H7 (cell line): ENCODE results near the genes SLC35A3, DPH5, RNPC3 and AMY1C.

DNA sequence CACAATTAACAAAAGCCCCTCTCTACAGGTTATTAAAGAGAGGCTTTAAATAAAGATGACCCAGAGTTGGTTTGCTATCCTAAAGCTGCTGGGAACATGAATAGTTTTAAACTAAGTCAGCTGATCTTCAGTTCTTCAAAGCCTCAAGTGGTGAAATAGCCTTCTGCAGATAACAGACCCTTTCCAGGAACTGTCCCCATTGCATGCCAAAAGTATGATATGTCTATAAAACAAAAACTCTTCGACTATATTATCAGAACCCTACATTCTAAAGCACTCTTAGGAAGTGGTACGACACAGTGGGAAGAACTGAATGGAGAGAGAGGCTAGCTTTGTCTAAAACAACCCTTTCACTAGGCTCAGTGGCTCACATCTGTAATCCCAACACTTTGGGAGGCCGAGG is 2.0 kb upstream of the FRRS1 start:
- RAMPAGE, long total RNA: no peak

DNA sequence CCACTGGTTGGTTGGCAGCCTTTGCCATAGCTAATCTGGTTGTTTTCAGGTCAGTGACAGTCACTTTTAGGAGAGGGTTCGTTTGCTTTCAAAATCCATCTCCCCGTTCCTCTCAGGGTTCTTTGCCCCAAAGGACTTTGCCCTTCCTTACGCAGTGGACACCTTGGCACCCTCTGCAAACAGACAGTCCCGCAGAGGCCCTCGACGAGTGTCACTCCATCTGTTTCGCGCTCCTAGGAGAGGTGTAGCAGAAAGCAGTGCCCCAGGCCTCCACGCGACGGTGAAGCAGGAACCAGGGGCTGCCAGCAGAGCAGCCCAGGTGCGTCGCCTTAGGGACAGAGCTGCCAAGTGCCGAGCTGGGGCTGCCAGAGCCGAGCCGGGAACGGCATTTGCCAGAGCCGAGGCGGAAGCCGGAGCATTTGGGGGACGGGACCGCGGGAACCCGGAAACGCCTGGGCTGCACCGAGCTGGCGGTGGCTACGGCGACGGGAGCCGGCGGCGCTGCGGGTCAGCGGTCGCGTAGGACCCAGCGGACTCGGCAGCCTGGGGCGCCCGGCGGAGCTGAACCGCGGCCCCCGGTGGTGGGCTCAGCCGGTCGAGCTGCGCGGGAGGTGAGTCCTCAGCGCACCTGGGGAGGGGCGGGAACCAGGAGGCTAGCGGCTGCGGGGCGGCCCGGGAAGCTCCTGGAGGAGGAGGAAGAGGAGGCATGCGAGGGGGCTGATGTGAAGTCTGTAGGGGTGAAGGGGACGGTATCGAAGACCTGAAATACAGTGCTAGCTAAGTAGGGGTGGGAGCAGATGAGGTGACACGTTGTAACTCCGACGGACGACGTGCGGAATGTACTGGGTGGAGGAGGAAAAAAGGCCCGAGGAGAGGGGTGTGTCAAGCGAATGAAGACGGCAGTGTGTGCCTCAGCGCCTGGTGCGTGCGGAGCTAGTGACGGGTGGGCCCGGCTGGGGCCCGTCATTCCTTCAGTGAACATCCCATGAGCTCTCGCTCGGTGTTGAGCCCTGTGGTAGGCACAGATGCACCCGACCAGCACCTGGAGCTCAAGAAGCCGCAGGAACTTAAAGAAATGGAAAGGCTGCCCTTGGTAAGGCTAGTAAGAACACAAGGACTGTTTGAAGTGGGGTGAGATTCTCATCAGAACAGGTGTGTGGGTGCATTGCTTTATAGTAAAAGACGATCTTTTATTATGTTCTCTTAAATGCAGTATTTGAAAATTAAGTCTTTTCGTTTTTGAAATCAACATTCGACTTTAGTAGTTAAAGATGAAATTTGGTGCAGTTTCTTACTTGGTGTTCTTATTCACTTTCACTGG is at the start of gene SLC35A3:
Gene SLC35A3 (plus strand): TSS at position 445 of the 1,321 bp plus-strand sequence.
- RAMPAGE, long total RNA: start-site peak on the plus strand centred at position 493 of the sequence, 62 bp wide, 19 reads

- RAMPAGE, long total RNA: no peak
Measured at GRCh38 chr1:100353838-100354541, 1.7 kb downstream of the CDC14A start.

GRCh38 chr1:100357126-100357598 is 4.9 kb downstream of the CDC14A start:
- RAMPAGE, long total RNA: no peak

DNA sequence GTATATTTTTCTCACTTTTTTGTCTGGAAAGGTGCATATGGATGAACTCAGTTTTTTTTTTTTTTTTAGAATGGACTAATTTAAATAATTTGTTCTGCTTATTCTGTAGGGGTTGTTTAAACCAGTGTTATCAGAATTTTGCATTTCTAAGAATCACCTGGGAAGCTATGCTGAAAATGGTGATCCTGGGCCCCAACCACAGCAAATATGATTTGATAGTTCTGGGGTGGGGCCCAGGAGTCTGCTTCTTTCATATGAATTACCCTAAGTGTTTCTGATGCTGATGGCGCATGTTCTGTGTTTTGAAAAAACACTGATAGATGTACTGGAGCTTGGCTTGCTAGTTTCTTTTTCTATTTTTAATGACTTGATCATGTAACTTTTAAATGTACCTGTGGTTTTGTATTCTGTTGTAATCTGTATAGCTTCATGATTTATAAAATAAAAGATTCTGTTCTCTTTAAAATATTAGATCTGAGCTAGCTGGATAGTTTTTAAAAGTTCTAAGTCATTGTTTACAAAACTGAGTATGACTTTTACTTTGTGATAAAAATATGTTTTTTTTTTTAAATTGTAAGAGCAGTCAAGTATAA is 89.4 kb downstream of the CDC14A start:
- RAMPAGE, long total RNA: no peak

- RAMPAGE, long total RNA: no peak
Measured at GRCh38 chr1:100464055-100464747, 73.7 kb upstream of the GPR88 start.

DNA sequence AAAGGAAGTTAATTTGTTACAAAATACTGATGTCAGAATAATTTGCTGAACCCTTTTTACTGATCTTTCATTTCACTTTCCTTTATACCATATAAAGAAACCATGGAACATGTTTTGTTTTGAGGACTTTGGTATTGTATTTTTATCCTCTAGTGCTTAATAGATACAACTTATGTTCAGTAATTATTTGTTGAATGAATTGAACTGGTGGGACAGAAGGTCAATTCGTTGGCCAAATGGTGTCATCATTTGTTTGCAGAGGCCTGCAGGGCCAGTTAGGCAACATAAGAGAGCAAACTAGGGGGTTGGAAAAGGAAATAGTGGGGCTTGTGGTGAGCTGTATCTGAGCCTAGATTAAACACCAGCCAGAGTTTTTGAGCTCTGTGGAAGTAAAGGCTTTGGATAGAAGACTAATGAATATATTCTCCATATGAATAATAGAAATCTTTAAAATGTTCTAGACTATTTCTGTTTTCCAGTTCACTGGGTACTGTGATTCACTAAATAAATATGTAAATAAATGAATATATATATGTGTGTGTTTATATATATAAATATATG is 22.1 kb upstream of the GPR88 start:
- RAMPAGE, long total RNA: no peak

DNA sequence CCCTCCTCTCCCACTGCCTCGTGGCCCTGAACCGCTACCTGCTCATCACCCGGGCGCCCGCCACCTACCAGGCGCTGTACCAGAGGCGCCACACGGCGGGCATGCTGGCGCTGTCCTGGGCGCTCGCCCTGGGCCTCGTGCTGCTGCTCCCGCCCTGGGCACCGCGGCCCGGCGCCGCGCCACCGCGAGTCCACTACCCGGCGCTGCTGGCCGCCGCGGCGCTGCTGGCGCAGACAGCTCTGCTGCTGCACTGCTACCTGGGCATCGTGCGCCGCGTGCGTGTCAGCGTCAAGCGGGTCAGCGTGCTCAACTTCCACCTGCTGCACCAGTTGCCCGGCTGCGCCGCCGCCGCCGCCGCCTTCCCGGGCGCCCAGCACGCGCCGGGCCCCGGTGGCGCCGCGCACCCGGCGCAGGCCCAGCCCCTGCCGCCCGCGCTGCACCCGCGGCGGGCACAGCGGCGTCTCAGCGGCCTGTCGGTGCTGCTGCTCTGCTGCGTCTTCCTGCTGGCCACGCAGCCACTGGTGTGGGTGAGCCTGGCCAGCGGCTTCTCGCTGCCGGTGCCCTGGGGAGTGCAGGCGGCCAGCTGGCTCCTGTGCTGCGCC is 1.5 kb downstream of the GPR88 start:
- RAMPAGE, long total RNA: no peak

DNA sequence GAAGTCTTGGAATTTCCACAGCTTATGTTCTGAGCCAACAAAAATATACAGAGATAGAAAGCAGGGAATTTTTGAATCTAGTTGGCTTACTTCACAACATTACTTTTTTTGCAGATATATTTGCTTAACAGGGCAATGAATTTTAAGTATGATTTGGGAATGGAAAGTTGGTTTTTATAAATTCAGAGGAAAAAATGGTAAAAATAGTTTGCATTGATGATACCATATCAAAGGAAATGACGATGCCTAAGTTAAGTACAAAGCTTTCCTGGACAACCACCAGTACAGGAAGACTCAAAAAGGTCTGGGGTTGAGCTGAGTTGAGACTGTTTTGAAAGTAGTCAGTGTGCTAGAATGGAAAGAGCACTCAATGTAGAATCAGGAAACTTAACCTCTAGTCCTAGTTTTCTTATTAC is 11.0 kb upstream of the VCAM1 start:
- RAMPAGE, long total RNA: no peak

GRCh38 chr1:100847196-100847925 is 47.3 kb downstream of the EXTL2 start:
- RAMPAGE, long total RNA: no peak

DNA sequence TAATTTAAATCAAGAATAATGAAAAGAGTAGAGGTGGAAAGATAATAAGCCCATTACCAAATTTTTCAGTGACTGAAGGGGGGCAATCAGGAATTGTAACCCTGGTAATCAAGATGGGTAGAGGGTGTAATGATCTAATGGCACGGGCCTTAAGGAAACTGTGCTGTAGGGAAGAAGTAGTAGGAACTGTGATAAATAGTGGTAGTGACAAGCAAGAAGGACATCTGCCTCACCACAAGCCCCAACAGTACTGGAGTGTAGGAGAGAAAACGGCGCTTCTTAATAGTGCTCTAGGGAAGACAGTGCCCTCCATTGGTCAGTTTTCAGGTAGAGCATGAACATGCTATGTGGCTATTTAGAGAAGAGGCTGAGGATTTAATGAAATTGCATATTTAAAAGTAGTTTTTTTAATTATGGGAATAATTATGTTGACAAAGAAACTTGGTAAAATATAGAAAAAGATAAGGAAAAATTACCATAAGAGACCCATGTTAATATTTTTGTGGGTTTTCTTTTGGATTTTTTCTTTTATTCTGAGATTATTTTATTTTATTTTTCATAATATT is 32.2 kb downstream of the SLC30A7 start:
- RAMPAGE, long total RNA: no peak

DNA sequence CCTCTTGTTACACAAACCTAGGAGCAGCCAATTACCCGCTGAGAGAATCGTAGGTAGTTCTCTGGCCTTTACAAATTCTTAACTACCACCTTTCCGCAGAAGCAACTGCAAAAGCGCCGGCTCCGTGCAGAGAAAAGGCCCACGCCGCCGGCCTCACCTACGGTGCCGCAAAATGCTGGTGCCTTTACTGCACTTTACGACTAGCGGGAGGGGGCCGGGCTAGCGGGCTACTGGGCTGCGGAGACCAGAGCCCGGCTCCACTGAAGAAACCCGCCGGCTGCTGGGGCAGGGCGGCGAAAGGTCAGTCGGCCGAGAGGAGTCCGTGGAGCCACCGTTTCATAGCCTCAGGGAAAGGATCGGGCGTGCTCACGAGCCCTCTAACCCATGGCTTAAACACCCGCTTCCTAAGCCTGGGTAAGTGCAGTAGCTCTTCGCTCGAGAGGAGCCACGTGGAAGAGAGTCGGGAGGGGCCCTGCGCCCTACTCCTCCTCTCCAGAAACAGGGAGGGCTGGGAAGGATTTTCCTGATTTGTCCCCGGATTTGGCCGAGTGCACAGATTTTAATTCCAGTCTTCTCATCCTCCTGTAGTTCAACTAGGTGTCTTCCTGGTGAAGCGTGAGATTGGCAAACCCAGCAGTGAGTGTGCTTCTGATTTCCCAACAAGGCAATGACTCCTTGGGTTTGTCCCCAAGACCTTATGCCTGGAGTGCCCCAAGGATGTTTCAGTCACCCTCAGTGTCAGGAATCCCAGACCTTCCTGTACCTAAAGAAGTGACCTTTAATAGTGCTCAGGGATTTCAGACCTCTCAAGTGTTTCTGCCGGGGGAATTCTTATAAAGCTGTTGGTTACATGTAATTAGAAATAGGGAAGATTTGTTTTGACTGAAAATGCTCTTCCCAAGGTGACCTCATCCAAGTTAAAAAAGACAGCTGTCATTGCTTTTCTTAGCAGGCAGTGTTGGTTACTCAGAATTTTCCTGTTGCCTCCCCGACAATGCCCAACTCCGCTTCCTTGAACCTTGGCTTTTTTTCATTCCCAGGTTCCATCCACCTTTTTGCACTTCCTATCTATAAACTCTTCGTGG is at the start of gene DPH5:
Gene DPH5 (minus strand): TSS at position 137 of the 1,085 bp plus-strand sequence.
- RAMPAGE, long total RNA: start-site peak on the minus strand centred at position 124 of the sequence, 12 bp wide, 113 reads; start-site peak on the plus strand centred at position 233 of the sequence, 61 bp wide, 144 reads; start-site peak on the minus strand centred at position 435 of the sequence, 49 bp wide, 13 reads

GRCh38 chr1:101101566-101101765 is 75.9 kb upstream of the DPH5 start:
- RAMPAGE, long total RNA: no peak

- RAMPAGE, long total RNA: no peak
Measured at GRCh38 chr1:101162946-101163702, 73.7 kb upstream of the S1PR1 start.

- RAMPAGE, long total RNA: no peak
Measured at GRCh38 chr1:101193549-101194112, 43.2 kb upstream of the S1PR1 start.

- RAMPAGE, long total RNA: start-site peak on the plus strand at chr1:103525966-103525979, 48 reads
Measured at GRCh38 chr1:103525577-103526741, at the start of gene RNPC3. Gene RNPC3 (plus strand): TSS chr1:103525699.

DNA sequence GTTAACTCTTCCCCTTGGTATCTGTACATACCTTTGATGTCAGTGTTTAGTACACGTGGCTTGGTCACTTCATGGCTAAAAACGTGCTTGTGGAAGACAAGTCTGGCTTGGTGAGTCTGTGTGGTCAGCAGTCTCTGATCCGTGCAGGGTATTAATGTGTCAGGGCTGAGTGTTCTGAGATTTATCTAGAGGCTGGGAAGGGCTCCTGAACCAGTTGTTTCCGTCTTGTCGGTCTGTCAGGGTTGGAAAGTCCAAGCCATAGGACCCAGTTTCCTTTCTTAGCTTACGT is at the start of gene AMY1C:
Gene AMY1C (plus strand): TSS at position 184 of the 289 bp plus-strand sequence.
- RAMPAGE, long total RNA: no peak

GRCh38 chr1:103969477-103969748 is 219.7 kb downstream of the AMY1C start:
- RAMPAGE, long total RNA: no peak

- RAMPAGE, long total RNA: no peak
Measured at GRCh38 chr1:103988742-103989171, 239.1 kb downstream of the AMY1C start.

- RAMPAGE, long total RNA: no peak
Measured at GRCh38 chr1:104072904-104073126, 323.1 kb downstream of the AMY1C start.